Heart right ventricle (tissue), 2 donors: ENCODE measurements around the gene DNAJC25.

DNA sequence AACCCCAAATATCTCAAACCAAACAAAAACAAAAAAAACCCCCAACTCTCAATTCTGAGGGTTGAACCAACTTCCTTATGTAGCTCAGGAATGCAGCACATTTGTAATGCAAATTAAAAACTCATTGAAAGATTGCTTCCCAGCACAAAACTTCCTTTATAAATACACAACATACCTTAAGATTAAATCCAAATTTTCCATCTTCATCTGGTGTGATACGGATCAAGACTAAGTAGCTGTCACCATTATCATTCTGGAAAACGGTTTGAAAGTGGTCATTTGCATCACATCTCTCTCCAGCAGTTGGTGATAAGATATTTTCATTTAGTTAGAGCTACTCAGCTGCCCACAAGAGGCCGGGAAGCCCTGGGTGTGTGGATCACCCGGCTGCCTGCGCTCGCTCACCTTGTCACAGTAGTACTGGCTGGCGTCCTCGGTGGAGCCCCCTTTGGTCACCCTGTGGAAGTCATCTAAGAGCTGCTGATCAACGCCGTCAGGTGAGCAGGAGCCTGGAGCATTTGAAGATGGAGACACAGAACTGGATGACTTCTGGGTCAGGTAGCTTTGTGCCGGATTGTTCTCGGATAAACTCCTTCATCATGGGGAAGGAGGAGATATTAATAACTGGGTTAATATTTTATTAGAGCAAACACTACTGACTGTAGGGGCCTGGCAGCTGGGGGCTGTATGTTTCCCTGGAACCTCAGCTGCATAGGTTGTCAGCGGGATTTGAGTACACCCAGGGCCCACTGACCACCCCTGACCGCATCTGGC is 88.1 kb downstream of the PTPN3 start:
- PRO-cap, 2 experiments: no peak in any of the 2 experiments

GRCh38 chr9:109817199-109817435 is 37.1 kb downstream of the PALM2AKAP2 start:
- PRO-cap, 2 experiments: no peak in any of the 2 experiments

DNA sequence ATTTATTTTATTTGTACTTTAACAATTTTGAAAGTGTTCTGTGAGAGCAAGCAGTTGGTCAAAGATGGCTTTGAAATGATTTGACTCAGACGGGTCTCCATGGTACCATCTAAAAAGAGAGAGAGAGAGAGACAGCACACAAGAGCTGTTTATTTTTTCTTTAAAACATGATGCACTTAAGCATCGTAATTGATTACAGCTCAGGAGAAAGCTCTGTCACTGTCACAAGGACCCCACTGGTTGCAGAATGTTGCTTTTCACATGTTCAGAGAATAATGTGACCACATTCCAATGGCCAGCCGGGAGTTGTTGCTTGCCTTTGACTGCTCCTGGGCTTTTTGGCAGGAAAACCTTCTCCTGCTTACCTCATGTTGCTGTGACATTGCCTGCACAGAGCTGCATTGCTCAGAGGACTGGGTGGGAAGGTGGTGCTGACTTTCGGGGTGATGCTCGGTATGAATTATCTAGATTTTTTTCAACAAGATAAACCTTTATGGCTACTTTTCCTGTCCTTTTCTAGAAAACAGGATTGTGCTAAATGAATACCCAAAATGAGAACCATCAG is 88.2 kb downstream of the PALM2AKAP2 start:
- PRO-cap, 2 experiments: peak in 2 of 2 experiments; most common plus-strand start position 414 of the sequence (in 2); most common minus-strand start position 340 of the sequence (in 1)

DNA sequence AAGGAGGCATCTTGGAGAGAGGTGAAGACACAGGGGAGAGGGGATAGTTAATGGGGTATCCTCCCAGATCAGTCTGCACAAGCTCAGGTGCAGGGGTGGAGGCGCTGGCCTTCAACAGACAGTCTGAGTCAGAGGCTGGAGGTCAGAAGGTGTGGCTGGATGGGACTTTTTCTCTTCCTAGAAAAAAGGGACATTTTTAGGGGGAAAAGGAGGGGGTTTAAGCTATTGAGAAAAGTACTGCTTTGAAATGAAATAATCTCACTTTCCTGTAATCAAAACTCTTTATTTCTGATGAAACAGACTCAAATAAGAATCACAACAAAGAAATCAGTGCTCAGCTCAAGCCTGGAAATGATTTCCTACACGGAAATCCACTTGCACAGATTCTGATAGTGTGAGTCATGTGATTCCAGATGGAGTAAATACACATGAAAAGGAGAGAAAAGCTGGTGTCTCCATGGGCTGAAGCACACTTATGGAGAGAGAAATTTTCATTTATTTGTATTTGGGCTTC is 131.0 kb downstream of the PALM2AKAP2 start:
- PRO-cap, 2 experiments: no peak in any of the 2 experiments

GRCh38 chr9:110015729-110016339 is 192.1 kb downstream of the C9orf152 start:
- PRO-cap, 2 experiments: no peak in any of the 2 experiments

DNA sequence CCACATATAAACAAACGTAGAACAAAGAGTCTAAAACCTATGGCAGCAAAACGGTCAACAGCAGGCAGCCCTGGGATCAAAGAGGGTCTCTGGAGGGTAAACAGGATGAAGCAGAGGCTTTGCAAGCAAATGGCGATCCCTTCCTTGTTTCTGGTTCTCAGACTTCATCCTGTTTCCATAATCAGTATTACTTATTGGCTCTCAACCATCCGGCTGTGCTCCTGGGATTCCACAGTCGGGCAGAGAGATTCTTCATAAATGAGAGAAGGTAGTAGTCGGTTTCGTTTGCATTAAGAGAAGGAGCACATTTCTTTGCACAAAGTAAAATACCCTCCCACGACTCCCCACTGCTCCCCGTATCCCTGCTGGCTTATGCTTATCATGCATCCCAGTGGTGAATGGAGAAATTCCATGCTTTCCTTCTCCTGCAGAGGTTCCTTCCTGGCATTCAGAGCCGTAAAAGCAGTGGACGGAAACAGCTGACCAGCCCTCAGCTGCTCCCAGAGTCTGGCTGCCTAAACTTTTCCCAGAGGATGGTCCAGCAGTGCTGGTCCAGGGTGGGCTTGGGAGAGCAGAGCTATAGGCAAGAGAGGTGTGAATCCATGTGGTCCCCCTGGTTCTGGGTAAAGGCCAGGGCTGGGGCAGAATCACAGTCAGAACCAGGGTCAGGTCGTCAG is 93.2 kb downstream of the C9orf152 start:
- PRO-cap, 2 experiments: peak in 1 of 2 experiments; most common plus-strand start position 529 of the sequence (in 1); most common minus-strand start position 256 of the sequence (in 1)

DNA sequence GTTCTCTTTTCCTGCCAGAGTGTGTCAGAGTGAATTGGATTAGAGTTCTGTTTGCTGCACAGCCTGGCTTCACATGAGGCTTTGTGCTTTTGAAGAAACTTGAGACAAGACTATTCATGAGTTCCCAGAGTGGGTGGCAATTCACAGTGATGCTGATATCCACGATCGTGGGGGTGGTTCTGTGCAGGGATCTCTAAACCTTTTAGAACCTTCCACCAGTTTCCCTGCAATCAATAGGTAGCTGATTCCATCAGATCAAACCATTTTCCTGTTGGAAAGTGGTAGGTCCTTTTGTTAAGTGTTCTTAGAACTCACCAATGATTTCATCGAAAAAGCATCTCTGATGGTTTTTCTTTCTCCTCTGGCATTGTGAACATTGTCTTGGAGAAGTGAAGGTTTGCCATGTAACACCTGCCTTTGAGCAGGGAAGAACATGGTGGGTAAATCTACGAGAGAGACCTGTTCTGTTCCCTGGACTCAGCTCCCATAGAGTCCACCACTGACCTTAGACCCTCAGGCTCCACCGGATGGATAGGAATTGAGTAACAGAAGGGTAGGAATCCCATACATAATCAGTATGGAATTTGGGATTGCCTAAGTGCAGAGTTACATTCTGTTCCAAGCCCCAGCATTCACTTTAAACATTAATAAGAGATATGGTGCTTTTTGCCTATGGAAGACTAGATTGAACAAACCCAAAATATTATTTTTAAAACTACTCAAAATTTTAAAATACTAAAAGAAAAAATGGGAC is 92.2 kb downstream of the C9orf152 start:
- PRO-cap, 2 experiments: no peak in any of the 2 experiments

DNA sequence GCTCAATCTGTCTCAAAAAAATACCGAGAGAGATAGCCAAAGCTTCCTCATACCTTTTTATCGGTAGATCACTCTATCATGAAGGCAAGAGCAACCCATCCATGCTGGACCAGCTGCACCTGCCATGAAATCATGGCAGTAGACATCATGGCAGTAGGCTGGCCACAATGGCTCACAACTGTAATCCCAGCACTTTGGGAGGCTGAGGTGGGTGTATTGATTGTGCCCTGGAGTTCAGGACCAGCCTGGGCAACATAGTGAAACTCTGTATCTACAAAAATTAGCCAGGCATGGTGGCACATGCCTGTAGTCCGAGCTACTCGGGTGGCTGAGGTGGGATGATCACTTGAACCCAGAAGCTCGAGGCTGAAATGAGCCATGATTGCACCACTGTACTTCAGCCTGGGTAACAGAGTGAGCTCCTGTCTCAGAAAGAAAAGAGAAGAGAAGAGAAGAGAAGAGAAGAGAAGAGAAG is 1.5 kb upstream of the C9orf152 start:
- PRO-cap, 2 experiments: no peak in any of the 2 experiments

DNA sequence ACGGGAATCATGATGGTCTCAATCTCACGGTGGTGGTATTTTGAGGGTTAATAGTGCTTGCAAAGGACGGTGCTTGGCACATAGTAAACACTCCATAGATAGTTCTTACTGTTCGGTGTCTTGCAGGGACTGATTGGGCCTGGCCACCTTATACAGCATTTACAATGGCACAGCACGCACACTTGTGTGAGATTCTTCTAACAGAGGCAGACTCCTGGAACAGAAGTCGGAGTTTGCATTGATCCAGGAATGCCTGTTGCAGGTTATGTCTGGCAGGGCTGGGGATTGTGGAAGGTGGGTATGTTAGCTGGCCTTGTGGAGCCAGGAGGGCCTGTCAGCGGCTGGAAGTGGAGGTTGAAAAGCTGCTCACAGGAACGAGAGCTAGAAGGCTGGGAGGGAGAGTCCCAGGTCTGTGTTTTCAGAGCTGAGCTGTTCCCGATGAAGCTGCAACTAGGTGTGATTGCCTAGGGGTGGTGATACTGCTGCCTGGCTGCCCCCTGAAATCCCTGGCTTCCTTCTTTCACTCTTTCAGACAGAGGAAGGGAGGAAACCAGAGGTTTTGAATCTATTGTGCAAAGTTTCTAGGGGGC is 1.0 kb upstream of the TXN start:
- PRO-cap, 2 experiments: no peak in any of the 2 experiments

DNA sequence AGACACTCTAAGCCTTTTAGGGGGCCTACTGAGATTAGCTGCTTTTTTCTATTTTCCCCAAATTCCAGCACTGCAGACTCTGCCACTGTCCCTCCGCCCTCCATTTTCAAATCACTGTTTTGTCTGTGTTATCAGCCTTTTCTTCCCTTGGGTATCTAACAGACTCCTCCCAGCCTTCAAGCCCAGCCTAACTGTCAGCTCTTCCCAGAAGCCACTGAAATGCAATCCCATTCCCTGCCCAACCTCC is 39.5 kb downstream of the TXNDC8 start:
- PRO-cap, 2 experiments: no peak in any of the 2 experiments

GRCh38 chr9:110337506-110337763 is 228 bp downstream of the TXNDC8 start:
- PRO-cap, 2 experiments: no peak in any of the 2 experiments

DNA sequence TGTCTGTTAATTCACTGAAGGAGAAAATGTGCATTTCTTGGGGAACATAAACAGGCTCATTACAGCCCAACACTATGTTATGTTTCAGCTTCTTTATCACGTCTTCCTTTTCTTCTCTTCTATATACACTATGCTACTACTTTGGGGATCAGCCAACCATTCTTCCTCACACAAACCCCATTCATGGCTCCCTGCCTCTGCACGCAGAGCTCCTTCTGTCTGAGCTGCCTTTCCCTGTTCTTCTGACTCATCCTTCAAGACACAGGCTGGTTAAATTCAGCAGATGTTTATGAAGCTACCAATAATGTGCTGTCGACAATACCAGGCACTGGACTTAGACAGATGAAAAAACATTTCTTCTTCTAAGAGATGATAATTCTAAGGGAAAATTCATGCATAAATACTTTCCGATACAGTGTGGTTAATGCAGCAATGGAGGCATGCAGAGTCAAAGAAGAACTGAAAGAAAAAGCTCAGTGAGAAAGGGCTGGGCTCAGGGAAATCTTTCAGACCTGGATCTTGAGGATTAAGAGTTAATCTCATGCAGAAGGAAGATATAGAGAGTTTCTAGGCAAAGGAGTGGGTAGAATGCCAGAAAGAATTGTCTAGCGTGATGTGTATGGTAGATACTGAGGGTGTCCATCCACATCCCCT is 102.6 kb upstream of the TXNDC8 start:
- PRO-cap, 2 experiments: no peak in any of the 2 experiments

GRCh38 chr9:110604213-110604709 is 24.7 kb upstream of the SVEP1 start:
- PRO-cap, 2 experiments: no peak in any of the 2 experiments

- PRO-cap, 2 experiments: no peak in any of the 2 experiments
Measured at GRCh38 chr9:110800613-110801190, 132.1 kb downstream of the MUSK start.

- PRO-cap, 2 experiments: no peak in any of the 2 experiments
Measured at GRCh38 chr9:111287855-111288130, 42.2 kb downstream of the OR2K2 start.

DNA sequence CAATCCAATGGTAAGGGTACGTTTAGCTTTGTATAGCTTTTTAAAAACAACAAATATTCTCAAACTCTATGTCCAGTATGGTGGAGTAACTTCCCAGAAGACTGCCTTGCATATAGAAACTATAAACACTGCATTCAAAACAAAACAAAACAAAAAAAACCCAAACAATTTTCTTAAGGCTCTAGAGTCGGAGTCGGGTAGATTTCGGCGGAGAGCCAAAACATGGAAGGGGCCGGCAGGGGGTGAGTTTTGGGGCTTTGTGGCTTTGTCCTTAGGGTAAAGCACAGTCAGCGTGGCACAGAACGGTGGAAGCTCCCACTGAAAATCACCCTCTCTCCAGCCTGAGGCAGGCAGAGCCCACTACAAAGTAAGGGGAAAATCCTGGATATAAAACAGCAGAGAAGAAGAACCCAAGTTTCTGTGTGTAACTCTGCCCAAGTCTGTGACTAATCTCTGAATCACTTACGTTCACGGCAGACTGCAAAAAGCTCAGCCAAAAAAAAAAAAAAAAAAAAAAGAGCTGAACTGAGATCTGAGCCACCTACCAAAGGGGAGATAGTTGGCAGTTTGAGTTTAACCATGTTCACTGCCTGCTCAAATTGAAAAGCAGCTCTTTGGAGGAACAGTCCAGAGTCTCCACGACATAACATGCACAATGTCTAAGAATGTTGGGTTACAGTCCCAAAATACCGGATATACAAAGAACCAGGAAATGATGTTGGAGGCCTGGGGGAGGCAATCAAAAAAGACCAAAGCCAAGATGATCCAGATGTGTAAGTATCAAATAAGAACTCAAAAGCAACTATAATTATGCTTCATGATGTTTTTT is 26.6 kb upstream of the OR2K2 start:
- PRO-cap, 2 experiments: no peak in any of the 2 experiments

DNA sequence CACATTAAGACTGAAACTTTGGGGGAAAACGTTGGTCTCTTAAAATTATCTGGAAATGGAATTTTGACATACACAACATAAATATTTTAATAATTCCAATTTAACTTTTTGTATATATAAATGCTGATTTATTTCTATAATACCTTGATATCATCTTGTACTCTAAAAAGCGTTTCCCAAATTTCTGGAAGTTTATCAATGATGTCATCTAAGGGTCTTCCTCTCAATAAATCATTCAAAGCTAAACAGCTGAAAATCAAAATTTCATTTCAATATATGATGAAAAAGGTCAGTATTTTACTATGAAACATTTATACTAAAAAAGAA is 55.1 kb upstream of the OR2K2 start:
- PRO-cap, 2 experiments: no peak in any of the 2 experiments

- PRO-cap, 2 experiments: no peak in any of the 2 experiments
Measured at GRCh38 chr9:111516001-111516624, 8.9 kb upstream of the ZNF483 start.

DNA sequence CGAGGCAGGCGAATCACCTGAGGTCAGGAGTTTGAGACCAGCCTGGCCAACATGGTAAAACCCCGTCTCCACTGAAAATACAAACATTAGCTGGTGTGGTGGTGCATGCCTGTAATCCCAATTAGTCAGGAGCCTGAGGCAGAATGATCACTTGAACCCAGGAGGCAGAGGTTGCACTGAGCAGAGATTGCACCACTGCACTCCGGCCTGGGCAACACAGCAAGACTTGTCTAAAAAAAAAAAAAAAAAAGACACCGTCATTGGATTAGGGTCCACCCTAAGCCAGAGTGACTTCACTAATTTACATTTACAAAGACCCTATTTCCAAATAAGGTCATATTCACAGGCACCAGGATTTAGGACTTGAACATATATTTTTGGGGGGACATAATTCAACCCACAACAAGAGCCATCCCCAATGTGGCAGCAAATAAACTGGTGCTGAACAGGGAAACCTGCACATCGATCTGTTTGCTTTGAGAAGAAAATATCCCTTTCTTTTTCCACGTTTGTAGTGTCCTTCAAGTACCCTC is 3.8 kb upstream of the DNAJC25 start:
- PRO-cap, 2 experiments: no peak in any of the 2 experiments

GRCh38 chr9:111630997-111632133 is at the start of gene DNAJC25:
Gene DNAJC25 (plus strand): TSS chr9:111631334.
- PRO-cap, 2 experiments: peak in 2 of 2 experiments; most common plus-strand start chr9:111631369 (in 2); most common minus-strand start chr9:111631139 (in 1)